Umbilical cord (tissue), 2 donors: ENCODE measurements around a stretch of chr10.

DNA sequence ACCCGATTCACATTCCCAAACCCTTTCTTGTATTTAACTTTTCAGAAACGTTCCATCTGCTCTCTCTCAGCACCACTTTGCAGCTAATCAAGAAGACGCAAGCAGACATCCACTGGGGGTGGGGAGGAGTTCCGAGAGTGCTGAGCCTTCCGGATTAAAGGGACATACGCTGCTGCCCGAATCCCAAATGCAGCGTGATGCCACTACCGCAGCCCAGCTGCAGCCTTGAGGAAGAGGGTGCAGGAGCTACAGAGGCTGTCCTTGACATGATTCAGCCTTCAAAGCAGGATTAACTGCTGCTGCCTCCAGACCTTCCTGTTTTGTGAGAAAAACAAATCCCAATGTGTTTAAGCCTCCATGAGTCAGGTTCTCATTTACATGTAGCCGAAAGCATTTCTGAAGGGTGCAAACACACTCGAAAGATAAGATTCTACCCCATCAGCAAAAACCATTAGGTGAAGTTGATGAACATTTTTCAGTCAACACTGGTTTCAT lies 40.0 kb downstream of the RBM17 start:
- RAMPAGE, long total RNA, result no peak

DNA sequence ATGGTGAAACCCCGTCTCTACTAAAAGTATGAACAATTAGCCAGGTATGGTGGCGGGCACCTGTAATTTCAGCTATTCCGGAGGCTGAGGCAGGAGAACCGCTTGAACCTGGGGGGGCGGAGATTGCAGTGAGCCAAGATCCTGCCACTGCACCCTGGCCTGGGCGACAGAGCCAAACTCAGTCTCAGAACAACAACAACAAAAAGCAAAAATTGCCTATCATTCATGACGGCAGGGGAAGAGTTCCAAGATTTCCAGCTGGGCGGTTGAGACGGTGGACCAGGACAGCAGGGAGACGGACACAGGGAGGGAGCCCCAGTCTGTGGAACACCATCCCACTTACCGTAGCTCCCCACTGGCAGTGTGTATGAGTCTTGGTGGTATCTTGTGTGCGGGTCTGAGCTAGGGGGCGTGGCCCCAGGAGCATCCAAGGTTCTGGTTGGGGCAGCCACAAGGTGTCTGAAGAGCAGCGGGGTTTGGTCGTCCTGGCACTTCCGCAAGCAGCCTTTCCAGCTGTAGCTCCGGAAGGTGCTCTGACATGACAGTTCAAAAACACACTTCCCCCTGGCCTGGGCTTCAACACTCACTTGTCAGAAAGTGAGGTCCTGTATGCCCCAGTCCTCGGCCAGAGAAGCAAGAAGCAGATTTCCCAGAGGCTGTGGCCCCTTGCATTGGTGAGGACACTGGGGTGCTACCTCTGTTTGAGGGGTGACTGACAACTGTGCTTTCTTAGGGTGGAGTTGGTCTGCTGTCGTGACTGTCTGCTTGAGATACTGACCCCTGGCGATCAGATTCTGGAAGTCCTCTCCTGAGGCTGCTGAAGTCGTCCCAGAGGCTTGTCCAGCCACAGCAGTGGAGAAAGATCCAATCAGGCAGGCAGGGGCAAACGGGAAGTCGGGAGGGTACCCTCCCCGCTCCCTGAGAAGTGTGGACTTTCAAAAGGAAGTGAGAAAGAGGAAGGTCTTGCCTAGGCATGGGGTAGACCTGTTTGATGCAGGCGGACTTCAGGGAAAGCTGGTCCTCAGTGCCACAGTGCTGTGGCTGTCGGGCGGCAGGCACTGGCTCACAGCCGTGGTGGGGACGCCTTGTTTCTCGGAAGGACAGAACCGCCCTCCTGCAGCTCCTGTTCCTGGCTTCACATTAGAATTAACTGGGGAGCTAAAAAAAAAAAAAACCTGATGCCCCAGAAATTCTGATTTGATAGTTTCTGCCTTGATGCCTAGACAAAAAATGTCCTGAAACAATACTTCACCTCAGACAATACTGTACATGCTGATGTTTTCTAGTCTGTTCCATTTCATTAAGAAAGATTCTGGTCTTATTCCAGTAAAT lies 51.5 kb upstream of the PFKFB3 start:
- RAMPAGE, long total RNA, result no peak

DNA sequence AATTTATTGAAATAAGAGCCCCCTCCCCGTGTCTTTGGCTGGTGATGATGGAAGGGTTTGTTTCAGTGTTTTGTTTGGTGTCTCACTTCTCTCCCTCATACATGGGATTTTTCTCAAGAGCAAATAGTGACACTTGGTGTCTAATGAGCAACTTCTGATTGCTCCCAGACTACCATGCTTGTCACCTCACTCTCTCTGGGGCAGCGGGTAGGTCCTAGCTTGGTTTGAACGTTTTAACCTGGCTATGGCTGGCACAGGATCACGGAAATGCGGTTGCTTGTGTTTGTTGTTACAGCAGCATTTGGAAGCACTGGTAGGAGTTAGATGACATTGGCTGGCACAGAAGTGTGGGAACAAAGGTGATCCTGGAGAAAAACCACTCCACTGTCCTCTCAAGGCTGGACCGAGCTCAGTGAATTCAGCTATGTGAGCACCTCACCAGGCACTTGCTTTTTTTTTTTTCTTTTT lies 3.7 kb upstream of the PFKFB3 start:
- RAMPAGE, long total RNA, result no peak

- RAMPAGE, long total RNA, result no peak
Measured at GRCh38 chr10:6220449-6220777, 17.7 kb downstream of the PFKFB3 start.

DNA sequence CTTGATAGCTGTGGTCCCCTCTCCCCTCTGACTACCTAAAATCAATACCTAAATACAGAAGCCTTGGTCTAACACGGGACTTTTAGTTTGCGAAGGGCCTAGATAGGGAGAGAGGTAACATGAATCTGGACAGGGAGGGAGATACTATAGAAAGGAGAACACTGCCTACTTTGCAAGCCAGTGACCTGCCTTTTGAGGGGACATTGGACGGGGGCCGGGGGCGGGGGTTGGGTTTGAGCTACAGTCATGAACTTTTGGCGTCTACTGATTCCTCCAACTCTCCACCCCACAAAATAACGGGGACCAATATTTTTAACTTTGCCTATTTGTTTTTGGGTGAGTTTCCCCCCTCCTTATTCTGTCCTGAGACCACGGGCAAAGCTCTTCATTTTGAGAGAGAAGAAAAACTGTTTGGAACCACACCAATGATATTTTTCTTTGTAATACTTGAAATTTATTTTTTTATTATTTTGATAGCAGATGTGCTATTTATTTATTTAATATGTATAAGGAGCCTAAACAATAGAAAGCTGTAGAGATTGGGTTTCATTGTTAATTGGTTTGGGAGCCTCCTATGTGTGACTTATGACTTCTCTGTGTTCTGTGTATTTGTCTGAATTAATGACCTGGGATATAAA lies 32.2 kb downstream of the PFKFB3 start:
- RAMPAGE, long total RNA, result no peak

GRCh38 chr10:6299126-6299795 lies 96.5 kb downstream of the PFKFB3 start:
- RAMPAGE, long total RNA, result no peak

DNA sequence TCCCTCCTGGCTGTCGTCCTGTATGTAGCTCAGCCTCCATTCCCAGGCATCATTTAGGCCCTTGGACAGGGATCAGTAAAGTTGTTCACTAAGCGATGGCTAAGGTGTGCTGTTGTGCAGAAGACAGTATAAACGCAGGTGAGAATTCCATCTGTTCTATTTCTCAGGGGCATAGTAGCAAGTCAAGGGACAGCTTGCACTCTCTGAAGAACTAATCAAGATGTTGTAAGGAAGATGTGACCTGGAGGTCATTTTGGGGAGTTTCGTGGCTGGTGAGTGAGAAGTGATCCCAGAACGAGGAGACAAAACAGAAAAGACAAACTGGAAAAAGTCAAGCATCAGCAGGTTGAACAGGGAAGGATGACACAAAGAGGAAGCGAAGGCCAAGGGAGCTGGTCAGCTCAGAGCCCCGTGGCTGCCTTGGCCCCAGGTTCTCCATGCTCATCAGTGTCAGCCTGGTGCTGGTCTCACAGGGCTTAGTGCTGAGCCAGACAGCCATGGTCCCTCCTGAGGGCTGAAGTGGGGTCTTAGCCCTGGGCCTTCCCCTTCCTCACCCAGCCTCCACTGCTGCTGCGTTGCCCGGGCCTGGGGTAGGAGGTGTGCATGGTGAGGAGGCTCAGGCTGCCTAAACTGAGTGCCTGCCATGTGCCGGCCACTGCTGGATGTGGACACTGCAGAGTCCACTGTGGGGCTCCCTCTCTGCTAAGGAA lies 183.5 kb downstream of the PFKFB3 start:
- RAMPAGE, long total RNA, result no peak

DNA sequence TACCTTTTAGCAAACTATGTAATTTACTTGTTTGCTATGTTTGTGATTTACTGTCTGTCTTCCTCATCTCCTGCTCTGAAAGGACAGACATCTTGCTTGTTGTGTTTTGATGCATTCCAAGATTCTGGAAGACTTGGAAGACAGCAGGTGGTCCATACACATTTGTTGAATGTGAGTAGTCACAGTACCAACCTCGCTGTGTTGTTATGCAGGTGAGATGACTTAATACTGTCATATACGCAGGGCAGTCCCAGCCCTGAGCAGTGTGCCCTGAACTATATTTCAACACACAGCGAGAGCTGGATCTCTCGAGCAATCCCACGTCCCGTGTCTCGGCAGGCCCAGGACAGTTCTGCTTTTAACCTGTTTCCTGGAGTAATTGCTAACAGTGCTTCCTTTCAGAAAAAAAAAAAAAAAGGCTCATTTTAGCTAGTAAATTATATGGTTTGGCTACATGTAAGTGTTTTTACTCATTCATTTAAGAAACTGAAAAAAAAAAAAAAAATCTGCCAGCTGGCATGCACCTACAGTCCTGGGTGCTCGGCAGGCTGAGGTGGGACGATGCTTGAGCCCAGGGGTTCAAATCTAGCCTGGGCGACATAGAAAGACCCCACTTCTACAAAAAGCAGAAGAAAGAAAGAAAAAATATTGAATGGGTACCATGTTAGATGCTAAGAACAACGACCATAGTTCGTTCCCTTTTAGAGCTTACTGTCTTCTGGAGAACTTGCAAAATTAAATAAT lies 179.7 kb downstream of the PRKCQ start:
- RAMPAGE, long total RNA, result no peak

- RAMPAGE, long total RNA, result no peak
Measured at GRCh38 chr10:6473825-6474446, 106.1 kb downstream of the PRKCQ start.

DNA sequence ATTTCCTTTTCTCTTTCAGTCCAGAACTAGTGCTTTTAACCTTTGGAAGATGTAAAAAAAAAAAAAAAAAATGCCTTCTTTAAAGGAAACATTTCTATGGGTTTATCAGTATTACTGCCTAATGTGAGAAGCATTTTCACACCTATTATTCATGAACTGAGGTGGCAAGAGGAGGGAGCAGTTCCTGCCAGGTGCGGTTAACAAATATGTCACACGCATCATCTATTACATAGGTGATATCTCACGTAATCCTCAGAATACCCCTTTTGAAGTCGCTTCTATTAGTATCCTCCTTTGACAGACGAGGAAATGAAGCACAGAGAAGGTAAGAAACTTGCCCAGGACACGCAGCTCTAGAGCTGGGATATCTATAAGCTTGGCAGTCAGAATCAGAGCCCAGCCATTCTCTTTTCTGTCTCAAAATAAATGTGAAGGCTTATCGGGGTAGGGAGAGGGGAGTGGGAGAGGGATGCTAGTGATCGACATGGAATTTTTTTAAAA lies 87.8 kb downstream of the PRKCQ start:
- RAMPAGE, long total RNA, result no peak

GRCh38 chr10:6738162-6738672 lies 158.1 kb upstream of the PRKCQ start:
- RAMPAGE, long total RNA, result no peak

DNA sequence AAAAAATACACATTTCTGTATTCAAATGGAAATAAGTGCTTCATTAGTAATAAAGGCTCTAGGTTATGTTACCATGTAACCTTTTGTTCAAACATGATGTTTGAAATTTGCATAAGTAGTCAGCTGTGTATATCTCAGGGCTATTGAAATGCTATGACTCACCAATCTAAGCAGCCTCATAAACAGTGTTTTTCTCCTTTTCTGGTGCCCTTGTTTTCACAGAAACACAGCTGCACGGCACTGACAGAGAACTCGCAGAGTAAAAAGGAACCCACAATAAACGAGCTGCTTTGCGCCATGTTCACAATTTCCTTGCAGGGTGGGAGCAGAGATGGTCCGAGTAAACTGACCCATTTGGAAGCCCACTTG lies 176.0 kb upstream of the PRKCQ start:
- RAMPAGE, long total RNA, result no peak

DNA sequence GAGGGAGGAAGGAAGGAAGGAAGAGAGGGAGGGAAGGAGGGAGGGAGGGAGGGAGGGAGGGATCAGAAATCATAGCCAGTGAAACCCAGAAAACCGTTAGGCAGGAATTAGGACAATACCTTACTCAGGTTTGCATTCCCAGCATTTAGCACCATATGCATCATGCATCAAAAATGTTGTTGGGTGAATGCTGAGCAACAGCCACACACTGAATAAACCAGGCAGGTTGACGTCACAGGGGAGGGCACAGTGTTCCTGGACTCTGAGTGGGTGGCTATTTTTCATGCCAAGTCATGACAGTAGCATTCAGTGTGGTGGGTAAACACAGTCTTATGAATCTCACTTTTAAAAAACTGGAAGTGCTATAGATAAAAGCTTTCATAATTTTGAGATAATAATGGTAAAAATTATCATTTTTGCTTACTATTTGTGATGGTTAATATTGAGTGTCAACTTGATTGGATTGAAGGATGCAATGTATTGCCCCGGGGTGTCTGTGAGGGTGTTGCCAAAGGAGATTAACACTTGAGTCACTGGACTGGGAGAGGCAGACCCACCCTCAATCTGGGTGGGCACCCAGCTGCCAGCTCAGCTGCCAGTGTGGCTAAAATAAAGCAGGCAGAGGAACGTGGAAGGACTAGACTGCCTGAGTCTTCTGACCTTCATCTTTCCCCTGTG lies 199.1 kb upstream of the PRKCQ start:
- RAMPAGE, long total RNA, result no peak

DNA sequence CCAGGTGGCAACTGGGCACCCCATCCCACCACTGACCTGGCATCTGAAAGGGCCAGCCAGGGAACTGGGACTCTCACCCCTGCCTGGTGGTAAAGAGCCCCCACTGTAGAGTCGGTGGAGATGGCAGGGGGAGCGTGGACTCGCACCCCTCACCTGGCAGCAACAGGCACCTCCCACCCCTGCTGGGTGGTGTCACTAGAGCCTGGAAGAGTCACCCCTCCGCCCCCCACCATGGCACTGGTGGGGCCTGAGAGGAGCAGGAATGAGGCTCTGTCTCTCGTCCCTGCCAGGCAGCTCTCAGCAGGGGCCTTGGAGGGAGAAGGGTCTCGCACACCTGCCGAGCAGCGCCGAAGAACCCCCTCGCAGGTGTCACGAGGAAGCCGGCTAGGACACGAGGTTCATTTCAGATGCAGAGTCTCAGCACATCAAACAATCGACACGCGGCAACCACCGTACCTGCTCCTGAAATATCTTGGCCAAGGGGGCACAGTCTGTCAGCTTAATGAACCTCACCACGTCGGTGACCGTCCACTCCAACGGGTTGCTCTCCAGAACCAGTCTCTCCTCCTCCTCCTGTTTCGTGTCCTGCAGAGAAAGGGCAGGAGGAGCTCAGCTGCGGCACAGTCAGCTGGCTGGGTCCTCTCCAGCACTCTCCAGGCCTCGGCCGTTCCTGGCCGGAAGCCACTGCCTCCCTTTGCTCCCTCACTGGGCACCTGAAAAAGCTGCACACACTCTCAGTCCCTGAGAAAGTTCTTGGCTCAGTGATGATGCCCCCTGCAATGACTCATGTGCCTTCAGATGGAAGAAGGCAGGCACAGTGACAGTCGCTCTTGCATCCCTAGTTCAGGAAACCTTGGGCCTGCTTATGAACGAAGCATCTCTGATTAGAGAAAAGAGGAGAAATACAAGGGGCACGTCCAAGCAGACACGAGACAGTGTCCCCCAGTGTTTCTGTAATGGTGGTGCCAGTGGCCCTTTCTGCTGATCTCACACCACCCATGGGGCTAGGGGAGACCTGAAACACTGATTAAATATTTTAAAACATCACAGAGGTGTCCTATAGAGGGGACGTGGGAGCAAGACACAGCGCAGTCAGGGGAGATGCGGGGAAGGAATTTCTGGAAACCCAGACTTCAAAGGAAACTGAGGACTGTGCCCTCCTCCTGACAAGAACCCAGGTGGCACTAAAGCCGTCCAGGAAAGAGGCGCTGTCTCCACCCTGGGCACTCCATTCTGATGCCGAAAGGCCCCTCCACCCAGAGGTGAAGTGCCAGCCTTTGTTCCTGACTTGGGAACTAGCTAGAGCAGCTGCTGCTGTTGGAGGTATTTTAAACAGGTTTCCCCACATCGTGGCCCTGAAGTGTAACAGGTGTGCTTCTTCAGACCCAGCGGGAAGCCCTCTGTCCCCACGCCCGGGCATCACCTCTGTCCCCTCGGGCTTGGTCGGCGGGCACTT lies 239.8 kb downstream of the SFMBT2 start:
- RAMPAGE, long total RNA, result no peak

GRCh38 chr10:7388618-7389040 lies 22.2 kb downstream of the SFMBT2 start:
- RAMPAGE, long total RNA, result no peak

DNA sequence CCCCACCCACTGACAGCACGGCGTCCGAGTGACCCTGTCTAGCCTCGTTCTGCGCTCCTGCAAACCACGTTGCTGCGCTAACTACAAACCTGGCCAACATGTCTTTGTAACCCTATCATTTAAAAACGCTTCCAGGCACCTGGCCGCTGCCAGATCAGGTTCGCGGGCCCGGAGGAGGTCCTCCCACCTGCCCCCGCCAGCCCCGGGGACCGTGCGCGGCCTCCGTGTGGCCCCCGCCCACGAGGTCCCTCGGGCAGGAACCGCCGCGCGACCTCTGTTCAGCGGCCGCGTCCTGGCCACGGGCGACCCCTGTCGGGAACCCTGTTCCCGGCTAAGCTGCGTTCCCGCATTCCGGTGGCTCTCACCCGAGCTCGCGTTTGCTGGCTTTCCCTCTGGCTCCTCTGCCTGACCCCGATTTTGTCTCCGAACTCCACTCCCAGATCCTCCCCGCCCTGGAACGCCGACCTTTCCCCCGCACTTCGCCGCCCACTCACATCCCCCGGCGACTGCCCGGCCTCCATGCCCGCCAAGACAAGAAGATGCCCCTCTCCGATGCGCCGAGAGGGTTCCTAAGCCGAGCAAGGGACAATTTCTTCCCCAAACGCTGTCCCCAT lies 2.4 kb downstream of the SFMBT2 start:
- RAMPAGE, long total RNA, result no peak

GRCh38 chr10:7410193-7410486 lies 694 bp downstream of the SFMBT2 start:
- RAMPAGE, long total RNA, result no peak

- RAMPAGE, long total RNA, result no peak
Measured at GRCh38 chr10:7778727-7779130, 9.1 kb downstream of the KIN start.

GRCh38 chr10:8047068-8048039 lies 7.1 kb upstream of the GATA3 start:
- RAMPAGE, long total RNA, result no peak

DNA sequence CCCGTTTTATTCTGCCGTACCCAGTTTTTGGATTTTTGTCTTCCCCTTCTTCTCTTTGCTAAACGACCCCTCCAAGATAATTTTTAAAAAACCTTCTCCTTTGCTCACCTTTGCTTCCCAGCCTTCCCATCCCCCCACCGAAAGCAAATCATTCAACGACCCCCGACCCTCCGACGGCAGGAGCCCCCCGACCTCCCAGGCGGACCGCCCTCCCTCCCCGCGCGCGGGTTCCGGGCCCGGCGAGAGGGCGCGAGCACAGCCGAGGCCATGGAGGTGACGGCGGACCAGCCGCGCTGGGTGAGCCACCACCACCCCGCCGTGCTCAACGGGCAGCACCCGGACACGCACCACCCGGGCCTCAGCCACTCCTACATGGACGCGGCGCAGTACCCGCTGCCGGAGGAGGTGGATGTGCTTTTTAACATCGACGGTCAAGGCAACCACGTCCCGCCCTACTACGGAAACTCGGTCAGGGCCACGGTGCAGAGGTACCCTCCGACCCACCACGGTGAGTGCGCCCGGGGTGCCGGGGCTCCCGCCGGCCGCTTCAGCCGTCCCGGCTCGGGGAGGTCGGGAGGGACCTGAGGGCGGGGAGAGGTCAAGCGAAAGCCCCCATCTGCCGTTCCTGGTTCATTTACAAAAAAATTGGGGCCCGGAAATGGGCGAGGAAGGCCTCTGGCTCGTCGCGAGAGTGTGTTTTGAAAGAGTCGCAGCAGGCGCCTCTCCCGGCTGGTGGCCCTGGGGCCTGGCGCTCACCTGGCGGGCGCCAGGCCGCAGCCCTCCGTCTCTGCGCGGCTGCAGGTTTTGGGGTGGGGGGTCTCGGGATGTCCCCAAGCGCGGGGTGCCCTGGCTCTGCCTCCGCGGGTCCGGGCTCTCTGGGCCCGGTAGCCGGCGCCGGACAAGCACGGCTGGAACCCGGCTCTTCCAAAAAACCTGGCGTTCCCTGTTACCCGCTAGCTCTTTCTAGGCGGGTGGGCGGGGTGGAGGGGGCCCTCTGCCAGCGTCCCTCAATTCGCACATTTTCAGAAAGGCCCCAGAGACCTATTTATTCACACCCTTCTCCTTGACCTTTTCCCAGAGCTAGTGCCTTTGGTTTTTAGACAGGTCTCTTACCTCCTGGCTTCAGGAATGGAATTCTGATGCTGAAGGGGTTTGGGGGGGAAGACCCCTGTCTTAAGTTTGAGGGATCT lies 1.3 kb downstream of the GATA3 start:
- RAMPAGE, long total RNA, result no peak